GM12892 (cell line): ENCODE data around the gene TMEM207.

- RRBS: no CpG with 5 or more reads among the region's 14 CpGs
These were observed 1.5 kb upstream of the BCL6 start for GRCh38 chr3:187746313-187747590.

GRCh38 chr3:187862336-187862735, 117.1 kb upstream of the BCL6 start:
- RRBS: 90% methylated on average over 3 of the region's 16 CpGs

DNA sequence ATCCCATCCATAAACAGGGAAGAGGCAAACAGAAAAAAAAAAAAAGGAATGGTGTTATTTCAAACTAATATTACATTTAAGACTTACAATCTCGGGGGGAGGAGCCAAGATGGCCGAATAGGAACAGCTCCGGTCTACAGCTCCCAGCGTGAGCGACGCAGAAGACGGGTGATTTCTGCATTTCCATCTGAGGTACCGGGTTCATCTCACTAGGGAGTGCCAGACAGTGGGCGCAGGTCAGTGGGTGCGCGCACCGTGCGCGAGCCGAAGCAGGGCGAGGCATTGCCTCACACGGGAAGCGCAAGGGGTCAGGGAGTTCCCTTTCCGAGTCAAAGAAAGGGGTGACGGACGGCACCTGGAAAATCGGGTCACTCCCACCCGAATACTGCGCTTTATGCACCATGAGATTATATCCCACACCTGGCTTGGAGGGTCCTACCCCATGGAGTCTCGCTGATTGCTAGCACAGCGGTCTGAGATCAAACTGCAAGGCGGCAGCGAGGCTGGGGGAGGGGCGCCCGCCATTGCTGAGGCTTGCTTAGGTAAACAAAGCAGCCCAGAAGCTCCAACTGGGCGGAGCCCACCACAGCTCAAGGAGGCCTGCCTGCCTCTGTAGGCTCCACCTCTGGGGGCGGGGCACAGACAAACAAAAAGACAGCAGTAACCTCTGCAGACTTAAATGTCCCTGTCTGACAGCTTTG, 145.0 kb upstream of the BCL6 start:
- RRBS: no CpG with 5 or more reads among the region's 32 CpGs

GRCh38 chr3:187955223-187955511, 198.8 kb upstream of the LPP start:
- RRBS: no CpG with 5 or more reads among the region's 1 CpG

- RRBS: no CpG with 5 or more reads among the region's 5 CpGs
These were observed 171.9 kb upstream of the LPP start for GRCh38 chr3:187981934-187982666.

DNA sequence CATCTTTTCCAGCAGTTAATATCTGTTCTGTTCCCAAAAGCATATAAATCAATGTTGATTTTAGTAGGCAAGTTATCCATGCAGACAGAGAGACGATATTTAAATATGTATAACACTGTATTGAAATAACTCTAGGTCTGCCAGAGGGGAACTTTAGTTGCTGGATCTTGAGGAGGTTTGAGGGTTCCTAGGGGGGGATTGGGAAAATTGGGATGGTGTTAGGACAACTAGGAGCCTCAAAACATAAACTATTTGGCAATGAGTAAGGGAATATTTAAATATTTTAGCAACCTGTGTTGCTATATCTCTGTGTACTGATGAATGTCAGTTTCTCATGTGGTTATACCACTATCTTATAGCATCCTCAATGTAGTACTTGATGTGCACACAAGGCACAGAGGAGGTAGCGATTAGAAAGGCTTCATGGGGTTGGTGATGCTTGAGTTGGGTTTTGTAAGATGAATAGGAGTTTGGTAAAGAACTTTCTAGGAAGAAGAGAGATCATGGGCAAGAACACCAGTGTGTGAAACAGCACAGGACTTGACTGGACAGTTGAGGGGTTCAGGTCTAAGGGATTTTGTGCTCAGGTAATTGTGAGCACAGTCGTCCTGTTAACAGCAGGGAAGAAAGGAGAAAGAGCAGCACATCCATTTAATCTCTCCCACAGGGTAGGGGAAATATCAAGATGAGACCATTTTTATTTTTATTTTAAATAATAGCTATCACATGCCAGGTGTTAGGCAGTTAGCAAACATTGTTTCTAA, 38.0 kb downstream of the LPP start:
- RRBS: no CpG with 5 or more reads among the region's 3 CpGs

DNA sequence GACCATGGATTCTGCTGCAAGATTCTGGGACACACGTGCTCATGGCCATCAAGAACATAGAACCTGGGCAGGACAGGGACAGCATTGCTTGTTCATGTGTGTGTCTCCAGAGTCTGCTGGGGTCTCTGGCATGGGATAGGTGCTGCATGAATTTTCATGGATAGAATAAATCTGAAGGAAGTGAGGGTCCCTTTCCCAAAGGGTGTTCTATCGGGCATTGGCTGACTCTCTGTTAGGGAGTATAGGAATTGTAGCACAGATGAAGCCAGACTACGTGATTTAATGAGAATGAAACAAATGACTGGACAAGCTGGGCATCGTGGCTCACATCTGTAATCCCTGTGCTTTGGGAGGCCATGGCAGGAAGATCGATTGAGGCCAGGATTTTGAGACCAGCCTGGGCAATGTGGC, 74.2 kb downstream of the LPP start:
- RRBS: no CpG with 5 or more reads among the region's 5 CpGs

DNA sequence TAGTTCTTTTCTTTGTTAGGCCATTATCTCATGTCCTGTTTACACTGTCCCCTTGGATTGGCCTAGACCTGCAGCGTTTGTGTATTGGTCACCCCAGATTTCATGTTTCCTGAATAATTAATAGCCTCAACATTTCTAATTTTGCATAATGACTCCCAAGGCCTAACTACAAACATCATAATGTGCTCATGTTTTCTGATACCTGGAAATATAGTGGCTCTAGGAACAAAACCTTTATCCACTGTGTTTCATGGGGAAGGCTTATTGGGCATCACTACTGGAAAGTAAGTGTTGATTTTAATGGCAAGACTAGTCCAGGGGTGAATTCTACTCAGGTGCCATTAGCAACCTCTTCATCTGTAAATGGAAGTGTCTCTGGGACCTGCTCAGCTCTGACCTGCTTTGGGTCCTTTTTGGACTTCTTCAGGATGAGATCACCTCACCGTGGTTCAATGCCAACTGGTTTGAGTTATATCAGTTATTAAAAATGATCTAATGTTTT, 79.1 kb downstream of the LPP start:
- RRBS: no CpG with 5 or more reads among the region's 2 CpGs

DNA sequence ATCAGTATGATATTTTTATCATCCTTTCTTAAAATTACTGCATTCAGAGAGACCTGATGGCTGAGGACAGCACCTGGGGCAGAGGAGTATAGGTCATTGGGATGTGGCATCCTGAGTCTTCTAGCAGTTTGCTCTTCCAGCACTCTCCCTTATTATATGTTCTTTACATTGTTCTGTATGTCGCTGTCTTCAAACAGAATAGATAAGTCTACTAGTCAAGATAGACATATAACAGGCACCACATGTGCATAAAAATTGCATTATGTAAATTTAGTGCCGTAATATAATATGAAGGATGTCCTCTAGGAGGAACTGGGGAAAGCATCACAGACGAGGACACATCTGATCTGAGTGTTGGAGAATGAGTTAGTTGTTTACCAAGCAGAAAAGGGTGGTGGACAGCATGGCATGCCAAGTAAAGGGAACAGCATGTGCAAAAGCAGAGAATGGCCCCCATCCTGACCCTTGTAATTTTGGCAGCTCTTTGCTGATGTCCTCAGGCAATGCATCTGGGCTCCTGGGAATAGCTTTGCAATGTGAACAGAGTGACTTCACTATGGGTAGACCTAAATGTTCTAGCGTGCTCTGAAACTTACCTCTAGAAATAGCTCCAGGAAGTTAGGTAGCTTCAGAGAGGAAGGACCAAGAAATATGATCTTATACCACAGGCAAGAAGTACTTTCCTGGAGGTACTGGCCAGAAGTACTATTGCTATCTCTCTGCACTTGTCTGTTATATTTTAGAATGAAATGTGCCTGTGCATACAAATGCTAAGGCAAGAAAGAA, 263.3 kb downstream of the LPP start:
- RRBS: no CpG with 5 or more reads among the region's 4 CpGs

DNA sequence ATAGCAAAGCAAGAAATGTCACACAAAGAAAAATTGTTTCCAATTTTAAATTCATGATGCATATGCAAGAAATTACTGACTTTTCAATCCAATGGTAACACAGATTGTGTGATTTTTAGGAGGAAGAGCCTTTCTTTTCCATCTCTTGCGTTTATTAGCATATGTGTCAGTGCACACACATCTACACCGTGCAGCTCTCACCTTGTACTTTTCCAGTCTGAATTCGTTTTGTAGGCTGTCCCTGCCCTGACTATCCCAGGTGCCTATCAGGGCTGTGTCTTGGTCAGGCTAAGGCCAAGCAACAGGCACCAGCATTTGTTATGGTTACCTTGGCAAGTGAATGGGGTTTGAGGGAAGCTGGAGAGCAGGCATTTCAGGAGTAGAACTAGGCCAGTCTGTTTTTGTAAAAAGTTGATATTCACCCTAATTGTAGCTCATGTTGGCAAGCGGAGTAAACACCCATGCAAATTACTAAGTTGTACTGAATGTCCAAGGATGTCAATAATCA, 489.5 kb upstream of the TPRG1 start:
- RRBS: no CpG with 5 or more reads among the region's 4 CpGs

GRCh38 chr3:188974695-188975662, 196.8 kb upstream of the TPRG1 start:
- RRBS: no CpG with 5 or more reads among the region's 11 CpGs

DNA sequence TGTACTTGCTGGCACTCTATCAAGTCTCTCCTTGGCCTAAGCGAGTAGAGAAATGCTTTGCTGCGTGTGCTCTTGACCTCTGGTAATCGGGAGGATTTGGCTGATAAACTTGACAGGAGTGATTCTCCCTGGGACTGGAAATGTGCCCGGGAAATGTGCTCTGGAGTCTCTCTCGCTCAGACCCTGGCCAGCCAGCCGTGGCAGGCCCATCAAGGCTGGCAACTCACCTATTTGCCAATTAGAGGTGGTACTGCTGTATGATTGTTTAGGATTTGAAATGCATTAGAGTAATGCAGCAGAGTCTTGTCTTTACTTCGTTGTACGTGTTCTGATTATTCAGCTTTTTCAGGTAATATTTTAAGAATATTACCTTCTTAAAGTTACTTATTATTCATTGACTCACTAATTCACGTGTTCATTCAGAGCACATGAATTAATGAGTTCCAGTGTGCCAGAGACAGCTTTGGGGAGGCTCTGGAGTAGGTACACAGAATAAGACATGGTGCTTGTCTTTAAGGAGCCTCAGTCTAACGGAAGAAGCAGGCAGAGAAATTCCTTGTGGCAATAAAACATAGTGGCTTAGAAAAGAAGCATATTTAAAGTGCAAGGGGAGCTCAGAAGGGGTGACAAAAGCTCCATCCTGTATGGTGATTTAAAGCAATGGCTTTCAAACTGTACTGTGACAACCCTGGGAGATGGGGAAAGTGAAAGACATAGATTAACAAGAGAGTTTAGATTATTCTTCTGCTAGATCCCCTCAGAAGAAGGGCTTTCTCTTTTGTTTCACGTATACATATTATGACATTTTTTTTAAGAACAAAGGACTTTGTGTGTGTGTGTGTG, 47.8 kb upstream of the TPRG1 start:
- RRBS: no CpG with 5 or more reads among the region's 11 CpGs

DNA sequence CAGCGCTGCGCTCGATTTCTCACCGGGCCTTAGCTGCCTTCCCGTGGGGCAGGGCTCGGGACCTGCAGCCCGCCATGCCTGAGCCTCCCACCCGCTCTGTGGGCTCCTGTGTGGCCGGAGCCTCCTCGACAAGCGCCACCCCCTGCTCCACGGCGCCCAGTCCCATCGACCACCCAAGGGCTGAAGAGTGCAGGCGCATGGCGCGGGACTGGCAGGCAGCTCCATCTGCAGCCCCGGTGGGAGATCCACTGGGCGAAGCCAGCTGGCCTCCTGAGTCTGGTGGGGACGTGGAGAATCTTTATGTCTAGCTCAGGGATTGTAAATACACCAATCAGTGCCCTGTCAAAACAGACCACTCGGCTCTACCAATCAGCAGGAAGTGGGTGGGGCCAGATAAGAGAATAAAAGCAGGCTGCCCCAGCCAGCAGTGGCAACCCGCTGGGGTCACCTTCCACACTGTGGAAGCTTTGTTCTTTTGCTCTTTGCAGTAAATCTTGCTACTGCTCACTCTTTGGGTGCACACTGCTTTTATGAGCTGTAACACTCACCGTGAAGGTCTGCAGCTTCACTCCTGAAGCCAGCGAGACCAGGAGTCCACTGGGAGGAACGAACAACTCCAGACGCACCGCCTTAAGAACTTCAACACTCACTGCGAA, 34.7 kb upstream of the TP63 start:
- RRBS: no CpG with 5 or more reads among the region's 28 CpGs

- RRBS: no CpG with 5 or more reads among the region's 11 CpGs
These were observed 108.2 kb downstream of the P3H2 start for GRCh38 chr3:190012238-190013186.

- RRBS: no CpG with 5 or more reads among the region's 6 CpGs
These were observed 2.6 kb downstream of the CLDN1 start for GRCh38 chr3:190319593-190320008.

- RRBS: no CpG with 5 or more reads among the region's 12 CpGs
These were observed 851 bp upstream of the CLDN1 start for GRCh38 chr3:190322836-190323757.

DNA sequence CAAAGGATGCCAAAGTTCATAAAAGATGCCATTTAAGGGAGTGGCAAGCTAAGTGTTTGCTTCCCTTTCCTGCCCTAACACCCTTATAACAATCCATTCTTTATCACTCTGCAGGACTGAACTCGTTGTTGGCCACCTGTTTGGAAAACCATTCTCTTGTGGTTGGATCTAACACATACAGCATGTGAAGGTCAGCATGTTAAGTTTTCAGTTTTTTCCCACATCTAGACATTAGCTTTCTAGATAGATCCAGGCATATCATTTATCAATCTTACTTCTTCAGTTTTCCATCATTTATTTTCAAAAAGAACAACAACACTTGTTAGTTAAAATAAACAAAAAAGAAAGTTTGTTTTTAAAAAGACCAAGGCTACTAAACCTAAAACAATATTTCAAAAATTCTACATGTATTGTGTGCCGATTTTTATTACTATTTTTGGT, 13.5 kb upstream of the CLDN16 start:
- RRBS: no CpG with 5 or more reads among the region's 2 CpGs

GRCh38 chr3:190449805-190450338, at the start of gene TMEM207:
Gene TMEM207 (minus strand): TSS chr3:190449901.
- RRBS: no CpG with 5 or more reads among the region's 1 CpG

GRCh38 chr3:191356561-191357412, 26.5 kb upstream of the UTS2B start:
- RRBS: no CpG with 5 or more reads among the region's 6 CpGs

GRCh38 chr3:191375140-191375604, 44.8 kb upstream of the UTS2B start:
- RRBS: no CpG with 5 or more reads among the region's 9 CpGs